GM12891 (cell line): ENCODE measurements around the genes BOK and DTYMK.

DNA sequence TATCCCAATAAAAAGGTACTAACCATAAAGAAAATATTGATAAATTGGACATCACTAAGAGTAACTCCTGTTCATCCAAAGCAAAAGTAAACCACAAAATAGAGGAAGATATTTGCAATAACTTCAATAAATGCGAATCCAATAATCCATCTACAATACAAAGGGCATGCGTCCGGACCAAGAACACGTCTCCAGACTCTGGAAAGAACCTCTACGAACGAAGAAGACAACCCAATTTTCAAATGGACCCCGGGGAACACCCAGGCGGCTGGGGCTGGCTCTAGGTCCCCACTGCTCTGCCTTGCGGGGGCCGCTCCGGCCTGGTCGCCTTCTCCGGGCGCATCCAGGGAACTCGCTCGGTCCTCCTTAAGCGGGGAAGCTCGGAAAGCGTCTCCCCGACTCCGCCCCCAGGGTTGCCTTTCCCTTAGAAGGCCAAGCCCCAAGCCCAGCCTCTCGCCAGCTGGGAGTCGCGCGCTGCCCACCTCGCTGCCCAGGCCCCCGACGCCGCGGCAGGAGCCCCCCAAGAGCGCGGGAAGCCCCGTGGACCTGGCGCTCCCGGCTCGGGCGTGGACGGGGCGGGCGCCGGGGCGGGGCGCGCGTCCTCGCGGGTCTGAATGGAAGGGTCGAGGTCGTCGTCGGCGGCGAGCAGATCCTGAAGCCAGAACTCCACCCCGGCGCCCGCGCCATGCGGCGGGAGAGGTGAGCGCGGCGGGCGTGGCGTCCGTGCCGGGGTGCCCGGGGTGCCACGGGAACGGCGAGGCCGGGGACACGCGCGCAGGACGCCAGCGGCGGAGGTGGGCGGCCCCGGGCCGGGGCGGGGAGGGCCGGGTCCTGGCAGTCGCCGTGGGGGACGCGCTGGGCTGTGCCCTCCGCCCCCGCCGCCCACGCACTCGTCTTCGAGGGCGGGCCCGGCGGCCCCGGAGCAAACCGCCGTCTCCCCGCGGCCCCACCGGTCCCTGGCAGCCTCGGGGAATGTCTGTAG lies at the start of gene BOK:
BOK (plus strand) TSS at position 451 of the 982 bp plus-strand sequence.
- RRBS, result 7% methylated on average over 50 of the region's 102 CpGs

- RRBS, result 73% methylated on average over 2 of the region's 21 CpGs
These were observed 2.4 kb downstream of the BOK start for GRCh38 chr2:241560748-241561513.

DNA sequence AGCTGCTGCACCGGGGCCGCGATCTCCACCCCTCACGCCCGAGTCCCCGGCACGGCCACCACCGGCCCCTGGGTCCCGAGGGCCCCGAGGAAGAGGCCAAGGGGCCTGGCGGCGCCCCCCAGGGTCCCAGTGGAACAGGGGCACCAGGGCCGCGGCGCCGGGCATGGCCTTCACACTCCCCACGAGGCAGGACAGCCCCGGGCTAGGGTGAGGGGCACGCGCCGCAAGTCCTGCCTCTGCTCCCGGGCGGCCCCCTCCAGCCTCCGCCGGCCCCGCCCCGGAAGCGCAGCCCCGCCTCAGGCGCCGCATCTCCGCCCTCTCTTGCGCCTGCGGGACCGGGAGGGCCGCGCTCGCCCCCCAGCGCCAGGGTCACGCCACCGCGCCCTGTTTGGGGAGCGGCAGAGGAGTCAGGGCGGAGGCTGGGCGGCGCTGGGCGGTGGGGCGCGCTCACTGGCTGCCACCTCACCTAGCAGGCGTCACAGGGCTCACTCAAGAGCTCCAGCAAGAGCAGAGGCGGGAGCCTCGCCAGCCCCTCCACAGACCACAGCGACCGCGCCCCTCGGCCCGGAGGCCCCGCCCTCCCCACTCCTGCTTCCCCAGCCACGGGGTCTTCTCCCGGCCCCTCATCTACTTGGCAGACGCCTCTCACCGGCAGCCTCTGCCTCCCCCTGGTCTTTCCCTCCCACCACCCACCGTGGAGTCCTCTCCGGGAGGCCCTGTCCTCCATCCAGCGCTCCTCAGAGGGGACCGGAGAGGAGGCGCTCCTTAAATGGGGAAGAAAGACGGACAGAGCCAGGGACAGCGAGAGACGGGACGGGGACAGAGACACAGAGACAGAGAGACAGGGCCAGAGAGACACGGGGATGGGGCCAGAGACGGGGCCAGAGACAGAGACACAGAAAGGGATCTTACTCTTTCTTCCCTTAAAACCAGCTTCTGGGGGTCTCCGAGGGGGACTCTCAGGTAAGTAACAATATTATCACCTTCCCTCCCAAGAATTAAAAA lies 26.7 kb downstream of the THAP4 start:
- RRBS, result 4% methylated on average over 26 of the region's 74 CpGs

GRCh38 chr2:241680797-241681739 lies 5.5 kb downstream of the DTYMK start:
- RRBS, result no CpG with 5 or more reads among the region's 15 CpGs

GRCh38 chr2:241686631-241687625 lies at the start of gene DTYMK:
DTYMK (minus strand) TSS chr2:241686815.
- RRBS, result 1% methylated on average over 71 of the region's 116 CpGs

DNA sequence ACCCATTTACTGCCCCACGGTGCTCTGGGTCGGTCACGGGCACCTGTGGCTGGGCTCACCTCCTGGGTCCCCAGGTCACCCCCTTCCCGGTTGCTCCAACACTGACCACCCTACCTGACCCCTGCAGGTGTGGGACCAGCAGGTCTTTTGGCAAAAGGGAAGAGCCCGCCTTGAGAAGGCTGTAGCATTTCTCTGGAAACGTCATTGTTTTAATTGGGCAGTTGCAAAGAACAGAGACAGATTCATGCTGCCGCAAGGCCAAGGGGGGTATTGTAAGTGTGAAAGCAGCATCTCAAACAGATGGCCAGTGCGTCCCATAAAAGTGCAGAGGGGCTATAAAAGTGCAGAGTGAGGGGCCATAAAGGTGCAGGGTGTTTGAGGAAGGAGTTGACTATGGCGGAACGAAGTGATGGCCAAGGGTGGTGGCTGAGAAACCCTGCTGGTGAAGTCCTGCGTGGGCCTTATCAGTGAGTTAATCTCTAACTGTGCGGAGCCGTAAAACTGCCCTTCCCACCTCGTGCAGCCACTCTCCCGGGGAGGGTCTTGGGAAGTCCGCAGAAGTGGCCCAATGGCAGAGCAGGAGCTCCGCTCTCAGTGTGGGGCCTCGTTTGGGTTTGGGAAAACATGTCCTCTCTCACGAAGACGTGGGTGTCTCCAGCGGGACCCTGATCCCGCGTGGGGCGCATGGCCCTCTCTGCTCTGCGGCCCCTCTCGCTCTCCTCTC lies 13.7 kb upstream of the NEU4 start:
- RRBS, result no CpG with 5 or more reads among the region's 26 CpGs

- RRBS, result no CpG with 5 or more reads among the region's 15 CpGs
These were observed 342 bp downstream of the NEU4 start for GRCh38 chr2:241809378-241809692.